ENCODE data around the gene RGS2.

DNA sequence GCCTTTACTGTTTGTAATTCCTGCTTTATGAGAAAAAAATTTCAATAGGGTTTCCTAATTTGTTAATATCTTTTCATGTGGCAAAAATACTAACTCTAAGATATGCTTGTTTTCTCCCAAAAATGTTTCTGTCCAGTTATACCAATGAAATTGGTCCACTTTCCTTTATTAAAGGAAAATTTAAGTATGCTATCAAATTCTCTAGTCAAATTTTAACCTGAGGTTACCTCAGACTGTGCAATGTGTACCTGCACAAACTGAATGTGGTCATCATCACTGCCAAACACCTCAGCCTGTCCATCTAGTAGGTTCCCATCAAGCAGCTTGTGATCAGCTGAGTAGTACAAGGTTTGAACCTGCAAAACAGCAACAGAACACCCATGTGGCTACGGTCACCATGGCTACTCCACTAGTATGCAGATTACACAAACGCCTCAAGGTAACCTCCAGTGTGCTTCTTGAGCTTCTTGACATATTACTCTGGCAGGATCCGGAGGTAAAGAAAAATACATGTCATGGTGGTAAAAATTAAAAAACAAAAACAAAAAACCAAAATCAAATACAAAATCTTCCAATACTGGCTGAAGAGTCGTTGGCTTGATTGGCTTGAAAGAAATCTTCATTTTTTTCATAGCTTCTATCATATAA is 11.6 kb downstream of the IVNS1ABP start:
- PRO-cap, result no peak

DNA sequence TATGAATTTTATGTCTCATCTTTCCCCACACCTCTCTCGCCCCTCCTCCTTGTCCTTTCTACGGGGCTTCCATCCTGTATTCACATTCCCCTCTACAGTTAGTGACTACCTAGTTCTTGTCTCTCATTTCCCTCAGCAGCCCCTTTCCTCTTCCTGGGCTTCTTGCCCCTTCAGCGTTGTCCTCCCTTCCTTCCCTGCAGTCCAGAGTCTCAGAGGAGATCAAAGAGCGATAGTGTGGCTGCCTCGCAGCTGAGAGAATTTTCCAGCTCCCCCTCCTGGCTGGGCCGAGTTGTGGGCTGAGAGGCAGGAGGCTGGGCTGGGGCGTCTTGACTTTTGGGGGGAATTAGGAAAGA is 513 bp upstream of the HMCN1 start:
- PRO-cap, result no peak

- PRO-cap, result no peak
These were observed 234.7 kb downstream of the HMCN1 start for GRCh38 chr1:185968947-185969301.

GRCh38 chr1:186327220-186327761 is 31.2 kb downstream of the PRG4 start:
- PRO-cap, result no peak

DNA sequence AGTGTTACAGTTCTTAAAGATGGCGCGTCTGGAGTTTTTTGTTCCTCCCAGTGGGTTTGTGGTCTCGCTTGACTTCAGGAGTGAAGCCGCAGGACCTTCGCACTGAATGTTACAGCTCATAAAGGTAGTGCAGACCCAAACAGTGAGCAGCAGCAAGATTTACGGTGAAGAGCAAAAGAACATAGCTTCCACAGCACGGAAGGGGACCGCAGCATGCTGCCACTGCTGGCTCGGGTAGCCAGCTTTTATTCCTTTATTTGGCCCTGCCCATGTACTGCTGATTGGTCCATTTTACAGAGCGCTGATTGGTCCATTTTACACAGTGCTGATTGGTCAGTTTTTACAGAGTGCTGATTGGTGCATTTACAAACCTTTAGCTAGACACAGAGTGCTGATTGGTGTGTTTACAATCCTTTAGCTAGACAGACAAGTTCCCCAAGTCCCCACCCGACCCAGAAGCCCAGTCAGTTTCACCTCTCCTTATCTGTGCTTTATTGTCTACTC is 177.8 kb downstream of the PLA2G4A start:
- PRO-cap, result no peak

- PRO-cap, result no peak
These were observed 75.2 kb upstream of the RGS1 start for GRCh38 chr1:192500374-192500755.

DNA sequence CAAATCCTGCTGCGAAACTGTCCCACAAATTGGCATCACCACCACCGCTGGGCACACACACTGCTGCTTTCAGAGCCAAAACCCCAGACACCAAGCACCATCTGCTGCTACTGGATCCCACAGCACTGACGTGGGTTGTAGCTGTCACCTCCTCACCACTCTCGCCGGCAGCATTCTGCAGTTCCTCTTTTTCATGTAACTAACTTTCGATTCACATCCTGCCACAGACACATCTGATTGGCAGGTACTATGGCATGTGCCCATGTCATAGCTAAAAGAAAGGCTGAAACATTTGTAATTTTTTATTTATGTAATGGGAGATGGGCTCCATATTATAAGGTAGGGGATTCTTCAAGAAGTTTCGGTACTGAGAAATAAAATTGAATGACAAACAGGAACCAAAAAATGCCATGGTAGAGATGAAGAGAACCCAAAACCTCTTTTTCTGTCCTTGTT is 26.8 kb upstream of the RGS13 start:
- PRO-cap, result unidirectional peak, minus-strand start at position 177 of the sequence

DNA sequence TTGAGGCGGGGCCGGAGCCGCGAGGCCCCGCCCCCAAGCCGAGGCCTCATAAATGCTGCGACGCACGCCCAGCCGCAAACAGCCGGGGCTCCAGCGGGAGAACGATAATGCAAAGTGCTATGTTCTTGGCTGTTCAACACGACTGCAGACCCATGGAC is at the start of gene RGS2:
TSS of gene RGS2 (plus strand) at position 75 of the 158 bp plus-strand sequence.
- PRO-cap, result bidirectional peak, plus-strand start at position 77 of the sequence, minus-strand start outside the sequence

DNA sequence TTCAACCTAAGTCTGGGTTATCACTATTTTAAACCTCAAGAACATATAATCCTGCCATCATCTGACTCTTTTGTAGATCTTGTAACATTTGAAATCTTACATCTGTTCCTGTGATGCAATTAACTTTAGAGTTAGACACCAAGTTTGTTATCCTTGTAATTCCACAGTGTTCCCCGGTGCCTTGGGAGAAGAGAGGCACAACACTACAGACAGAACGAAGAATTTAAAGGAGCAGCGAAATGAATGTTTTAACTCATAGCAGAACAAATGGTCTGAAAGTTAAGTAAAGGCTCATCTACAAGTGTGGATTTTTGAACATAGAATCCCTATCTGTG is 116.0 kb downstream of the UCHL5 start:
- PRO-cap, result no peak

DNA sequence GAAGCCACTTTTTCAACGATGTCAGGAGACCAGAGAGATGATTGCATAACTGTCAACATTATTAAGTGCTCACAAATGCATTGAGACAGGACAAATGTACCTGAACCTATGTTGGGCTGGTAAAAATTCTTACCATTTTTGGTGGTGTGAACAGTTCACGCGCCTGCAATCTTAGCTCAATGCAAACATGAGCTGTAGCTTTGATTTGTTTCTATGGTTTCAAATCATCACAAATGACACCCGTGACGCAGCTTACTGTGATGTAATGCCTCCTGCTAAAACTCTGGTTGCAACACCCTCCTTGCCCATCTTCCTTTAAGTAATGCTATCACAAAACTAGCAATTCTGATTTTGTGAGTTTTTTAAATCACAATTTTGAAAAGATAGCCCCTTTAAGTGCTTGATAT is 104.3 kb downstream of the UCHL5 start:
- PRO-cap, result no peak

DNA sequence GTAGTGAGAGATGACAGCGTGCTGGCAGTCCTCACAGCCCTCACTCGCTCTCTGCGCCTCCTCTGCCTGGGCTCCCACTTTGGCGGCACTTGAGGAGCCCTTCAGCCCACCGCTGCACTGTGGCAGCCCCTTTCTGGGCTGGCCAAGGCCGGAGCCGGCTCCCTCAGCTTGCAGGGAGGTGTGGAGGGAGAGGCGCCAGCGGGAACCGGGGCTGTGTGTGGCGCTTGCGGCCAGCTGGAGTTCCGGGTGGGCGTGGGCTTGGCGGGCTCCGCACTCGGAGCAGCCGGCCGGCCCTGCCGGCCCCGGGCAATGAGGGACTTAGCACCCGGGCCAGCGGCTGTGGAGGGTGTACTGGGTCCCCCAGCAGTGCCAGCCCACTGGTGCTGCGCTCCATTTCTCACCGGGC is 72.4 kb downstream of the UCHL5 start:
- PRO-cap, result no peak

DNA sequence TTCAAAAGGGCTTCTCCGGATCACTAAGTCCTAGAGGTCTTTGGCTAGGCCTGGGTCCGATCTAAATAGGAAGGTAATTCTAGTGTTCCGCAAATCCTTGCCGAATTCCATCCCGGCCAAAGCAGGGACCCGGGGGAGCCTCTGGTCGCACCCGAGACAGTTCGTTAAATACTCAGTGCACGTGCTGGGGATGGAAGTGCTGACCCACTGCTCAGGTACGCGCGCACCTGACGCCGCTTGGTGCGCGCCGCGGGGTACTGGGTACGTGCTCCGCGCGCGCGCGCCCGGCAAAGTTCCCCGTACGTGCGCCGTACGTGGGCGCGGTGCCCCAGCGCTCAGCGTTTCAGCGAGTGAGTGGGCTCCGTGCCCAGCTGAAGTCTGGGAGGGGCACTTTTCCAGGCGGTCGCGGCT is 315 bp upstream of the CDC73 start:
- PRO-cap, result no peak

GRCh38 chr1:193141545-193142135 is 19.8 kb downstream of the CDC73 start:
- PRO-cap, result no peak

DNA sequence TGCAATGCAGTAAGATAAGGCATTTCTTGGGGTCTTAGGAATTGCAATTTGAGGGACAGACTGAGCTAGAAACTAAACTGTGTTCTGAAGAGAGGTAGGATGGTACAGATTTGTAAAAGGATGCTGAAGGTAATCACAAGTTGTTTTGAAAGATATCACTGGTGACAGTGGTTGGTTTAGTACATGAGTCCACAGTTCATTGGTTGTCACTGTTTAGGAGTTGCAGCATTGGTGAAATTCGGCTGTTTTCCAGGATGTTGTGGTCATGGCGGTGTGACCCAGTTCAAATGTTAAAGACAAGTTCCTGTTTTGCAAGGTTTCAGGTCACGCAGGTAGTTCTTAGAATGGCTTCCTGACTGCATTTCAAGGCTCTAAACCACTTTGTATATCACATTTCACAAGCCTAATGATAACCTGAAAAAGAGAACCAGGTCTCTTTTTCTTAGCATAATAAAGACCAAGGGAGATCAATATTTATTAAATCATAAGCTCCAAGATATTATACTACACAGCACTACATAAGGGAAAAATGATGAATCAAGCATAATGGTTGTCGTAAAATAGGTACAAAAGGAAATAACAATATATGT is 292.9 kb upstream of the B3GALT2 start:
- PRO-cap, result no peak

GRCh38 chr1:193540466-193541093 is 354.2 kb upstream of the B3GALT2 start:
- PRO-cap, result no peak

GRCh38 chr1:193634630-193635040 is 448.2 kb upstream of the B3GALT2 start:
- PRO-cap, result no peak

GRCh38 chr1:195722144-195722502 is 886.1 kb downstream of the KCNT2 start:
- PRO-cap, result no peak

DNA sequence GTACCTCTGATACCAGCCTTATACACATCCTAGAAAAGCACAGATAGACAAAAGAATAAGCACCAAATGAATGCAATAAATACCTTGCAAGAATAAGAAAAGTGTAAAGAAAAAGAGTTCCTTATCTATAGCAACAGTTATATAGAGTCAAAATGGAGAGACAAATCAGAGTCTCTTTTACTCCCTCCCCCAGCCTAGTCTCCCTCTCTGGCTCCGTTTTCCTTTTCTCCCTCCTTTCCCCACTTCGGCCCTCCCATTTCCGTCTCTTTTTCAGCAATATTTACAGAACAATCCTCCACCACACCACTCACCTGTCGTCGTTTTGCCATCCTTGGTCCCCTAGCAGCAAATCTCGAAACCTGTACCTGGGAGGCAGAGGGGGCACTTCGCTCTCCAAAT is 337 bp downstream of the KCNT2 start:
- PRO-cap, result no peak

GRCh38 chr1:196656348-196657252 is 4.8 kb downstream of the CFH start:
- PRO-cap, result no peak

DNA sequence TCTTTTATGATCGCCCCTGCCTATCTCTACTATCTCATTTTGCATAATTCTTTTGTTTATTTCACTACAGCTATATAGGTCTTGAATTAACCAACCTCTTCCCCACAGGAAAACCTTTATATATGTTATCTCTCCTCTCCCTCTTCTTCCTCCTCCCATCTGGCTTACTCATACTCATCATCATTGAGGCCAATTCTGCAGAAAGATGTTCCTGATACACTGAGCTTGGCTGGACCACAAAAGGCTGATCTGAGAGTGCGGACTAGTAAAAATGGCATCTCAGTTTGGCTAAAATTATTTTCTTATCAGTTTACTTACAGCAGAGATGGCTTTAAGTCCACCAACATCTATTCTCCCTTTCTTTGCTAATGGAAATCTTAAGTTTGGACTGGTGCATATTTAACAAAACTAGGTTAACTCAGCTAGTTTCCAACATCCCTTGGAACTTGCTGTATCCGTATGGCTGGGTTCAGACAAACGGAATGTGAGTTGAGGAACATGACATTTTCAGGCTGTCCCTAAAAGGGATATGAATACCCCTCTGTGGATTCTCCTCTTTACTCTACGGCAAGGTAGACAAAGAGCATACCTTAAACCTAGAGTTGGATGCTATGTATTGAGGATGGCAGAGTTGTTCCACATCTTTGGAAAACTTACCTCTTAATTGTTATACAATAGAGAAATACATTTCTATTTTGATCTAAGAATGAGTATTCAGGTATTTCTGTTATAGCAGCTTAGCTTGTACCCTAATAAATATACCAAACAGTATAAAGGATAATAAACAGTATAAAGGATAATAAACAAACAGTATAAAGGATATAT is 175.2 kb downstream of the DENND1B start:
- PRO-cap, result no peak

Data from neutrophil (primary cell).